ENCODE measurements around the genes TMEM171, CERT1 and ANKDD1B.

DNA sequence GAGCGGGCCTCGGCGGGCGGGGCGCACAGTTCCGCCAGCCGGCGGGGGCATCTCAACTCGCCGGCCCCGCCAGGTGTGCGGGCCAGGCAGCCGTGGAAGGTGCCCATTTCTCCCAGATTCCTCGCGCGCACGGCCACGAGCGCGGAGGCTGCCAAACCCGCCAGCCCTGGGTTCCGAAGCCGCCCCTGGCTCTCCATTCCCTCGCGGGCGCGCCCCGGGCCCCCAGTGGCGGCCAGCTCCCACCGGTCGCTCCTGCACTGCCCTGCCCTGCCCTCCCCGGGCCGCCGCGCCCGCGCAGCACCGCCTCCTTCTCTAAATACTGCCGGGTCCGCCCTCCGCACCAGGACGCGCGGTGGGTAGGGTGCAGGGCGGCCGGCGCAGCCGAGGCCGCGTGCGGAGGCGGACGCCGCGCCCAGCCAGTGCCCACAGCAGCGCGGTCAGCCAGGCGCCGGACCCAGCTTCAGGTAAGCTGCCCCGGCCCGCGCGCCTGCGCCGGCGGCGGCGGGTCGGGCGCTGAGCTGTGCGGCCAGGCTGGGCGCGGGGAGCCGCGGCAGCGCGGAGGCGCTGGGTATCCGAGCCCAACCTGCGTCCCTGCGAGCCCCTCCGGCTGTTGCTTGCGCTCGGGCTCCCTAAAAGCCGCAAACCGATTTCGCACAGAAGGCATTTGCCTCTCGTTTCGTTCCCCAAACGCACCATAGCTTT is at the start of gene TMEM171:
Gene TMEM171, plus strand, starts transcription at position 343 of the 702 bp plus-strand sequence.
- PRO-cap, 3 experiments, result peak in 2 of 3 experiments; most common plus-strand start position 343 of the sequence (in 2); most common minus-strand start position 224 of the sequence (in 1)
- RAMPAGE, long total RNA, 4 experiments, result no peak in any of the 4 experiments
- RRBS, result 1% methylated on average over 38 of the region's 90 CpGs

DNA sequence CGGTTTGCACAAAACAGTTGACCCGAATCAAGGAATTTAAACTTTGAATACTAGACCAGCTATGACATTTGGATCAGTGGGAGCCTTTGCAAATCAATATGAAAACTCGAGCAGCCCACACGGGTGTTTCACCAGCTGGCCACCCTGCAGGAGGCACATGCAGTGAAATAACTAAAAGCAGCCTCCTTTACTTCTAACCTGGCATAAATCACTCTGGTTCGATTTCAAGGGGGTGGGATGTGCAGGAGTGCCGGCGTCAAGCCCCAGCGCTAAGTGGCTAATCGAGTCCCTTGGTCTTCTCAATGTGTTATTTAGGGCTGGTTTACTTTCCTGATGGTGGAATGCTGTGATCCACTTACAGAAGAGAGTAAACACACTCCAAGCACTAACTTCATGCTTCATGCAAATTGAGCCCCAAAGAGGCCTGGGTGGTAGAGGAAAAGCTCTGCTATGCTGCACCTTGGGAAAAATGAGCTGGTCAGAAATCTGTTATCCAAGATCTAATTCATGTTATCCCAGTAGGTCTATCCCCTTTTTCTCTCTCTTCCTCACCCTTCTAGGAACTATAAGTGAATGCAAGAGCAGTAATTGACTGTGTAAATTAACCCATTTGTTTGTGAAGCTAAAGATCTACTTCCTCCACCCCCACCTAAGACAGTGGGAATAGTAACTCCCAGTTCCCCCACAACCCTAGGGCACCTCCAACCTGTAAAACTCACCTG is 109.5 kb downstream of the TMEM174 start:
- PRO-cap, 3 experiments, result no peak in any of the 3 experiments
- RAMPAGE, long total RNA, 4 experiments, result no peak in any of the 4 experiments
- RRBS, result no CpG with 5 or more reads among the region's 9 CpGs

DNA sequence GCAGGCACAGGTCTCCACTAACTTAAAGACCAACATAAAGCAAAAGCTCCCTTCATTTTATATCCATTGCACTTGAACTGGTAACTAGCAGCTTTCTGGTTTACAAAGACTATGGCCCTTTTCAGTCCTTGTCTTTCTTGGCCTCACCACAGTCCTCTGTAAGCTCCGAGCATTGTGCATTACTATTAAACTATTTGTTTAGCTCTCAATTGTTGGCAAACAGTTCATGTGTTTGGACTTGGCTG is 37.3 kb downstream of the ARHGEF28 start:
- PRO-cap, 3 experiments, result no peak in any of the 3 experiments
- RAMPAGE, long total RNA, 4 experiments, result no peak in any of the 4 experiments
- RRBS, result no CpG with 5 or more reads among the region's 1 CpG

GRCh38 chr5:73728454-73728987 is 102.5 kb downstream of the ARHGEF28 start:
- PRO-cap, 3 experiments, result no peak in any of the 3 experiments
- RAMPAGE, long total RNA, 4 experiments, result no peak in any of the 4 experiments
- RRBS, result no CpG with 5 or more reads among the region's 6 CpGs

DNA sequence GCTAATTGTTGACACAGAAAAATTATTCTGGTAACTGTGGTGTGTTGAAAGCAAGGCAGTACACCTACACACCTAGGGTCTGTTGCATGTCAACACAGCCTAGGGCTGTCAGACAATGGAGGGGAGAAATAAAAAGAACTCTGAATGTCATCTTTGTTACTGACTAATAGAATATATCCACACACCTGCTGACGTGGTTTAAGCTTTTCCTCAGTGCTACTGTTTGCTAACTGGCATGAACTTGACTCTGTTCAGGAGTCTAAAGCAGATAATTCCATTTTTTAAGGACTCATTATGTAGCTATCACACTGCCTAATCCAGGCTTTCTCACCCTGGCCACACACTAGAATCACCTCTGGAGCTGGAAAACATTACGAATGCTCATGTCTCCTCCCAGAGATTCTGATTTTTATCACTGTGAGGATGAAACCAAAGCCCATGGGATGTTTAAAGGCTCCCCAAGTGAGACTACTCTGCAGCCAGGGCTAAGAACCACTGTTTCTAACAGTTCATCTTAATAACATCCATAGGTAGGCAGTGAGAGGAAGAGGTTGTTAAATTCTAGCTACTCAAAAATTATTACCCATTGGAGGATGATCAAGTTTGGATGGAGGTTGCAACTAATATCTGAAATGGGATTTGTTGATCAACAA is 260.5 kb downstream of the ARHGEF28 start:
- PRO-cap, 3 experiments, result no peak in any of the 3 experiments
- RAMPAGE, long total RNA, 4 experiments, result no peak in any of the 4 experiments
- RRBS, result no CpG with 5 or more reads among the region's 2 CpGs

GRCh38 chr5:73931105-73931269 is 305.0 kb downstream of the ARHGEF28 start:
- PRO-cap, 3 experiments, result no peak in any of the 3 experiments
- RAMPAGE, long total RNA, 4 experiments, result no peak in any of the 4 experiments
- RRBS, result no CpG with 5 or more reads among the region's 1 CpG

DNA sequence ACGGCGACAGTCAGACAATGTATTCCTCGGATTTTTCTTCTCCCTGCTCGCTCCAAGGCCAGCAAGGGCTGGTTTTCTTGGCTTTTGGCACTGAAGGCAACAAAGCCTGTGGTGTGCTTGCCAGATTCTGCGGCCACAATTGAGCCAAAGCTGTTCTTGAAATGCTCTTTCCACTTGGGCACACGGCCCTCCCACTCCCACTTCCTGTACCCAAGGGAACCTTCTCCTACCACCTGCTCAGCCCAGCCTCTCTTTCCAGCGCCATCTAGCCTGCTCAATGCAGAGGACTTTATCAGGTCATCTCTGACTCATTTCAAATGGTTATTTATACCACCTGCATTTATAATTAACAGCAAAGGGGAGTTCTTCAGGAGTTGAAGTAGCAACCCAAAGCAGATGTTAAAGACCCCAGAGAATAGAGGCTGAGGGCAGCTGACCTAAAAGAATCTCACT is 439.2 kb downstream of the ENC1 start:
- PRO-cap, 3 experiments, result peak in 1 of 3 experiments; most common minus-strand start position 255 of the sequence (in 1)
- RAMPAGE, long total RNA, 4 experiments, result no peak in any of the 4 experiments
- RRBS, result no CpG with 5 or more reads among the region's 7 CpGs

DNA sequence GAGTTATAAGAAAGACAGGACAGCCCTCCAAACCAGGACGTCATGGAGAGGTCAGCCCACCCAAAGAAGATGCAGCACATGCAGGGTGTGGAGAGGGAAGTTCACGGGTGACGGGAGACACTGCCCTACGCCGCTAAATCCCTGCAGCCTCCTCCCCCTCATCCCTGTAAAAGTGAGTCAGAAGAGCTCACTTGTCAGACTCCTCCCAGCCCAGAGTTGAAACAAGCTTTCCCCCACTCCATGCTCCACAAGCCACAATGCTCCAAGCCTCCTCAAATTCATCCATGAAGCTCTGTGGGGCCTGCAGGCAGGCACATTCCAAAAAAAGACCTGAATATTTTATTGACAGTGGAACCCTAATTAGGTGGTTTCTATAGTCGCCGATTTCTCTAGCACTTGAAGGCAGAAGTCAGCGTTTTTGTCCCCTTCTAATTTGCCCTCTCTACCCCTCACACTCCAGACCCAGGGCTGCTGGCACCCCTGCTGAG is 97.4 kb downstream of the ENC1 start:
- PRO-cap, 3 experiments, result no peak in any of the 3 experiments
- RAMPAGE, long total RNA, 4 experiments, result no peak in any of the 4 experiments
- RRBS, result no CpG with 5 or more reads among the region's 8 CpGs

- PRO-cap, 3 experiments, result no peak in any of the 3 experiments
- RAMPAGE, long total RNA, 4 experiments, result no peak in any of the 4 experiments
- RRBS, result no CpG with 5 or more reads among the region's 6 CpGs
Observed at GRCh38 chr5:74589305-74590090, 51.0 kb downstream of the ENC1 start.

DNA sequence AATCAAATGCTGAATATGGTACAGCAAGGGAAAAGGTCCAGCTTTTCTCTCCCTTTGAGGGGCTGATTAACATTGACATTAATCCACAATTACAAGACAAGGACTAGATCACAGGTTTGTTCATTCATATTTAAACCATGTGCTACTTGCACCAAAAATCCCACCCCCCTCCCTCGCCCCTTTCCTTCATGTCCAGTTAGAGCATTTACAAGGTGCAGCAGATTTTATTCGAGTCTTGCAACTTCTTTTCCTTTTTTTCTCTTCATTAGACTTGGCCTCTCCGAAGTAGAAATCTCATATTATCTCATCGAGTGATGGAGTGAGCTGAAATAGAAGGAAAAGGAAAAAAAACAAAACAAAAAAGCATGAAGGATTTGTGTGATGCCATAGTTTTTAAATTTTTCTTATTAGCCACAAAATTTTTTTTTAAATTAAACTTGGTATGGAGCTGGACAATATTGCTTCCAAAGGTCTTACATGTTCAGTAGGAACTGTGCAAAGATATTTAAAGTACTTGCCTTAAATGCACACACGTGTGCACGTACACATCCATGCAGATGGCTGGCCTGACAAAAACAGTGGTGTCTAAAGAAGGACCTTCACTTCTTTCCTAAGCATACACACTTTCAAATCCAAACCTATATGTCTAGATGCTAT is 10.7 kb downstream of the ENC1 start:
- PRO-cap, 3 experiments, result no peak in any of the 3 experiments
- RAMPAGE, long total RNA, 4 experiments, result no peak in any of the 4 experiments
- RRBS, result no CpG with 5 or more reads among the region's 6 CpGs

- PRO-cap, 3 experiments, result peak in 2 of 3 experiments; most common minus-strand start chr5:74767629 (in 2)
- RAMPAGE, long total RNA, 4 experiments, result no peak in any of the 4 experiments
- RRBS, result no CpG with 5 or more reads among the region's 15 CpGs
Observed at GRCh38 chr5:74767544-74768116, 581 bp downstream of the NSA2 start.

DNA sequence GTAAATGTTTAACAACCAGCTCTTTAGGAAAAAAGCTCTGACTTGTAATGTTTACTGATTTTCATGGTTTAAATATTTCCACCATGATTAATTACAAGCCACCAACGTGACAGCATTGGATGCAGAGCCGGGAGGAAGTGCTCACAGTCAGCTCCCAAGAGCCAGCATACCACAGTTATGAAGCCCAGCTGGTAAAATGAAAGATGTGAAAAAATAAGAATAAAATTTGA is 83.0 kb upstream of the FAM169A start:
- PRO-cap, 3 experiments, result no peak in any of the 3 experiments
- RAMPAGE, long total RNA, 4 experiments, result no peak in any of the 4 experiments
- RRBS, result no CpG with 5 or more reads among the region's 2 CpGs

DNA sequence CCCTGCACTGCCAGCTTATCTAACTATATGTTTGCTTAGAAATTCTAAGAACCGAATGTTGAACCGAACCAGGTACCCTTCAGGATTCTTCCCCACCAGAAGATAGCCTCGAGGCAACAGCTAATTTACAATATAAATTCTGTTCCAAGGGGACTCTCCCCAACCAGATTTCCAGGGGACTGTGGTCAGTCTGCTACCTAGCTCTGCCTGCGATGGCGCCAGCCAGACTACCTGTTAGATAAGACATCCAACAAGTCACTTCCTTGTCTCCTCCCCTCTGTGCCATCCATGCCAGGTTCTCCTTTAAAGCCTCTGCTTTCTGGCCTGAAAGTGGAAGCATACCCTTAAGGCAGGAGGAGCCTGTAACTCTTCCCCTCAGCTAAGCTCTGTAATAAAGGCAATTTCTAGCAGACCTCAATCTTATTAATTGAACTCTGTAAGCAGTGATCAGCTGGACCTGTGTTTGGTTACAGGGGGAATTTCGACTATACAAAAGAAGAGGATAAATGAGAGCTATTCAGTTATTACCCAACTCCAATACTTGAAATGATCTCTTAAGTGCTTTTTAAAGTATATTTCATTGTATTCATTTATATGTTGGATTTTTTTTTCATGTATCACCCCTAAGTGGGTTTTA is 85.6 kb downstream of the GCNT4 start:
- PRO-cap, 3 experiments, result no peak in any of the 3 experiments
- RAMPAGE, long total RNA, 4 experiments, result no peak in any of the 4 experiments
- RRBS, result no CpG with 5 or more reads among the region's 6 CpGs

- PRO-cap, 3 experiments, result peak in 3 of 3 experiments; most common plus-strand start chr5:75336529 (in 3); most common minus-strand start chr5:75336351 (in 3)
- RAMPAGE, long total RNA, 4 experiments, result start-site peak on the minus strand in 1 of 4 experiments, at chr5:75336852-75336968 at its widest, 7 reads per replicate
- RRBS, result 0% methylated on average over 4 of the region's 41 CpGs
Observed at GRCh38 chr5:75336044-75337099, 648 bp upstream of the HMGCR start.

DNA sequence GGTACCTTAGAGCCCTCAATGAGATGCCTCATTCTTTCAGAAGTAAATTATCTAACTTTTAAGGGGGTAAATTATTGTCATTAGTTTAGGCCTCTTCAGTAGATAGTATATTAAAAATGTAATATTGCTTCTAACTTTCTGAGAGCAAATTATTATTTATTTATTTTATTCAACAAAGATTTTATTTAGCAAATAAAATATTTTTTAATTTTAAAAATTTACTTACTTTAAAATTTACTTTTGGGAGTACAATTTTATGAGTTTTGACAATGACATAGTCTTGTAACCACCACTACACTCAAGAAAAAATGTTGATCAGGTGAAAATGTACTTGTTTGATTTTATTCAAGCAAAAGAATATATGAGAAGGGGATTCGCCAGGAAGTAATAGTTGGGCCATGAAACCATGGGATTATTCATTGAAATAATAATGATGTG is 11.0 kb downstream of the HMGCR start:
- PRO-cap, 3 experiments, result no peak in any of the 3 experiments
- RAMPAGE, long total RNA, 4 experiments, result no peak in any of the 4 experiments
- RRBS, result no CpG with 5 or more reads among the region's 1 CpG

DNA sequence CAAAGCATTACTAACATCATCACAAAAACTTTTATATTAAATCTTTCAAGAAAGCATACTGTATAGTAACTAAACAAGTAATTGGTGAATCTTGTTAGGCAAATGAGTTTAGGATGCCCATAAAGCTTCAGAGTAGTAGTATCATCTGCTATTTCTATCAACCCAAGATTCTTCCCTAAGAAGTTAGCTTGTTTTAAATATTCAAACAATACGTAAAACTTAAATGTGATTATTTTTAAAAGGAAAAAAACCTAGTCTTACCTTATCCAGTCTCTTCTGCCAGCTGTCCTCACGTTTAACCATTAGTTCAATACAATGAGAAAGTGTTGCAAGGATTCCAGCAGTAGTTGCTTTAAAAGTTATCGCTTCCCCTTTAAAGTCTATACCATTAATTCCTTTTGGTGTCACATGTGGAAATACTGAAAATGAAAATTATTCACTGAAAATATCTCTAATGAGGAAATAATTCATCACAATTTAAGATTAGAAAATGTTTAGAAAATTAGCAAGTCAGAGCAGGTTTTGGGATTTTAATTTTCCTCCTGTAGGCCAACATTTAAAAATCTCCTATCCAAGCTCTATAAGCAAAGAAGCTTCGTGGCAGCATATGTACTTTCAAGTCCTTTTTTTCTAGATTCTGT is 79.7 kb downstream of the HMGCR start:
- PRO-cap, 3 experiments, result no peak in any of the 3 experiments
- RAMPAGE, long total RNA, 4 experiments, result no peak in any of the 4 experiments
- RRBS, result no CpG with 5 or more reads among the region's 4 CpGs

DNA sequence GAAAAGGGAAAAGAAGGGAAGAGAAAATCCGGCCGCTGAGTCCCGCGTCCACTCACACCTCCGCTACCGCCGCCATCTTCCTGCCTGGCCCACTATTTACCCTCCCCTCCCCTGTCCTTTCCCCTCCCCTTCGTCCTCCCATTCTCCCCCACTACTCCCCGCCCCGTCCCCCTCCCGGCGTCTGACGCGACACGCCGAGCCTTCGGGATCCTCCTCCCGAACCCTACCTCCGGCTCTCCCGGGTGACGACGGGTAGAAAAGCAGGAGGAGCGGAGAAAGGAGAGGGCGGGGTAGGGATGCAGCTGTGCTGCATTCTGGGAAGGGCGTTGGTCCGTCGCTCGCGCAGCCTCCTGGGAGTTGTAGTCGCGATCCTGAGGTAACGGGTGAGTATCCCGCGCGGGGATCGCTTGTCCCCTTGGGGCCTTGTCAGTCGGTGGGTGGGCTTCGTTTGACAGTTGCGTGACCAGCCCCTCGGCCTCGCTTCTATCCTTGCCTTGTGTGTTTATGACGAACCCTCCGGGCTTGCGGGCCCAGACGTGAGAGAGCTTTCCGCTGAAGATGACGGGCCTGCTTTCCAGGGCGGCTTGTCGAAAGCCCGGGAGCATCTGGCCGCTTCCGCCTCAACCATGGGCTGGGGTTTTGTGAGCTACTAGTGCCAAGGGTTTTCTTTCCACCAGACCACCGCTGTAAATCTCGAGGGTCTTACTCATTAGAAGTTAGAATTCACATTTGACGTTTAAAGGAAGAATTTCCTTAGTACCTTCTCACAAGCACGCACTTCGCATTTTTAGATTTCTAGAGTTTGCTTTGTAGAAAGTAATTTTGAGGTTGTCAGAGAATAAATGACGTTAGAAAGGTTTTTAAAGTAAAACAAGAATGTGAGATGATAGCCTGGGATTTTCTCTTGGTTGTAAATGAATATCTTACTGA is at the start of gene CERT1:
Gene CERT1, minus strand, starts transcription at position 98 of the 930 bp plus-strand sequence.
- PRO-cap, 3 experiments, result peak in 3 of 3 experiments; most common plus-strand start position 360 of the sequence (in 3); most common minus-strand start position 82 of the sequence (in 2)
- RAMPAGE, long total RNA, 4 experiments, result start-site peak on the plus strand in 4 of 4 experiments, centred at positions 359 to 374 of the sequence, 83 to 286 reads per replicate; start-site peak on the minus strand in 3 of 4 experiments, centred at positions 75 to 88 of the sequence, 65 to 218 reads per replicate
- RRBS, result 1% methylated on average over 17 of the region's 58 CpGs

GRCh38 chr5:75611262-75612058 is at the start of gene ANKDD1B:
TSS of gene ANKDD1B (plus strand) at chr5:75611453.
- PRO-cap, 3 experiments, result peak in 1 of 3 experiments; most common minus-strand start chr5:75611926 (in 1)
- RAMPAGE, long total RNA, 4 experiments, result no peak in any of the 4 experiments
- RRBS, result 3% methylated on average over 16 of the region's 51 CpGs

DNA sequence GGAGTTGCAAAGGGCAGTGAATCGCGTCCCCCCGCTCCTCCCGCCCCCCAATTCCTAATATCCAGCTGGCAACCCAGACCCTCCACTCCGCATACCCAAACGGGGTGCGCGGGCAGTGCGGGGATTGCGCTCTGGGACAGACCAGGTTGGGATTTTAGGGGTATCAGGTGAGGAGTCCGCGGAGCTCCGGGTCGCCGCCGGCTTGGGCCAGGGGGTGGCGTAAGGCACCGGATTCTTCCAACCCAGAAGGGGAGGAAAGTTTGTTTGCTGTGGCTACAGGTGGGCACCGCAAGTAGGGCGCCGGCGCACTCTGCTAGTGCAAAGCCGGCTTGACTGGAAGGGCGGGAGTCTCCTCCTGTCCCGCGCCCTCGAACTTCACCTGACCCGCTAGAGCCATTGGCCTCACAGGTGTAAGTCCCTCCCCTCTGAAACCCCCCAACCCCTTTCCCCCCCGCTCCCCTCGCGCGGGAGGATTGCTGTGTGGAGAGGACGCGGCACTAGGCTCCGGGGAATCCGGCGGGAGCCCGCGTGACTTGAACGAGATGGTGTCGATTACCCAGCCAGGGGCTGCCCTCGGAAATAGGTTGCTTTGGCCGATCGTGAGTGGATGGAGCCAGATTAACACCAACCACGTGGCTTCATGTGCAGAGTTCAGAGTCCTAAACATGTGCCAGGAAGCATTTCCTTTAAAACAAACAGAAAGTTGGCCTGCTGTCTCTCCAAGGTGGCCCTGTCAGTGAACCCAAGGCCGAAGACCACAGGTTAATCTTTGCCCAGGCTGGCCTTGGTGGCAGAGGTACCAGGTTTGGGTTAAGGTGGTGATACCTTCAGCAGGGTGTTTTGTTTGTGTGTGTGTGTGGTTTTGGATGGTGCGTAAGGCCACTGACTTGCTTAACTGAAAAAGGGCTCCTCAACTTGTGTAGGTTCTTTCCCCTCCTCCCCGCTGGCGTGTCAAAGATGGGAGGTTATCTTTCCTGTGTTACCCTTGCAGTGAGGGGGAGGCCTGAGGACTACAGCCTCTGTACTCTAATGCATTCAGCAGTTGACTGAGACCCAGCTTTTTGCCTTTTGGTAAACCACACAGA is 993 bp downstream of the IQGAP2 start:
- PRO-cap, 3 experiments, result peak in 1 of 3 experiments; most common minus-strand start position 897 of the sequence (in 1)
- RAMPAGE, long total RNA, 4 experiments, result start-site peak on the plus strand in 2 of 4 experiments, centred at positions 283 to 697 of the sequence, 16 to 18 reads per replicate
- RRBS, result 2% methylated on average over 4 of the region's 49 CpGs

DNA sequence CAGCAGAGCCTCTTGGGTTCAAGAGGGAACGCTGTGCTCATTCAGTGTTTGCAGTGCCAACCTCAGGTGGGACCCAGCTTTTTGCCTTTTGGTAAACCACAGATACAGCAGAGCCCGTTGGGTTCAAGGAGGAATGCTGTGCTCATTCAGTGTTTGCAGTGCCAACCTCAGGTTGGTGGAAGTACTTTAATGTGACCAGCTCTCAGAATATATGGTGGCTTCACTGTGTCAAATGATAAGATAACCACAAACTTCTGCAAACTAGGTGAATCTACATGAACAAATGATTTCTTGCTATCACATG is 1.7 kb downstream of the IQGAP2 start:
- PRO-cap, 3 experiments, result no peak in any of the 3 experiments
- RAMPAGE, long total RNA, 4 experiments, result no peak in any of the 4 experiments
- RRBS, result no CpG with 5 or more reads among the region's 2 CpGs

Measured in adrenal gland (tissue), 7 donors.